Cerebral cortex (tissue), 2 donors: Measurements from ENCODE around the gene FOXM1.

DNA sequence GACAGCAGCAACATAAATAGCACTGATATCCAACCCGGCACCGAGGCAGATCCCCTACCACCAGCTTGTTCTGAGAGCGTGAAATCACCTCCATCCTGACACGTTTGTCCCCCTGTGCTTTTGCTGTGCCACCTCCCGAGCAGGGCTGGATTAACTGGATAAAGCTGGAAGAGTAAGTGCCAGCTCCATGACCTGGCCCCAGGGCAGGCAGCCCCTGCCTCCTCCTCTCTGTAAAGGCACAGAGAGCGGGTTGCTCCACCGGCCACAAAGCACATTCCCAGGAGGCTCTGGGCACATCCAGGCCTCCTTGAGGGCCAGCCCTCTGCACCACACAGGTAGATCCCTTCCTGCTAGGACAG, 251.6 kb downstream of the CACNA1C start:
- PRO-cap, 2 experiments = no peak in any of the 2 experiments

DNA sequence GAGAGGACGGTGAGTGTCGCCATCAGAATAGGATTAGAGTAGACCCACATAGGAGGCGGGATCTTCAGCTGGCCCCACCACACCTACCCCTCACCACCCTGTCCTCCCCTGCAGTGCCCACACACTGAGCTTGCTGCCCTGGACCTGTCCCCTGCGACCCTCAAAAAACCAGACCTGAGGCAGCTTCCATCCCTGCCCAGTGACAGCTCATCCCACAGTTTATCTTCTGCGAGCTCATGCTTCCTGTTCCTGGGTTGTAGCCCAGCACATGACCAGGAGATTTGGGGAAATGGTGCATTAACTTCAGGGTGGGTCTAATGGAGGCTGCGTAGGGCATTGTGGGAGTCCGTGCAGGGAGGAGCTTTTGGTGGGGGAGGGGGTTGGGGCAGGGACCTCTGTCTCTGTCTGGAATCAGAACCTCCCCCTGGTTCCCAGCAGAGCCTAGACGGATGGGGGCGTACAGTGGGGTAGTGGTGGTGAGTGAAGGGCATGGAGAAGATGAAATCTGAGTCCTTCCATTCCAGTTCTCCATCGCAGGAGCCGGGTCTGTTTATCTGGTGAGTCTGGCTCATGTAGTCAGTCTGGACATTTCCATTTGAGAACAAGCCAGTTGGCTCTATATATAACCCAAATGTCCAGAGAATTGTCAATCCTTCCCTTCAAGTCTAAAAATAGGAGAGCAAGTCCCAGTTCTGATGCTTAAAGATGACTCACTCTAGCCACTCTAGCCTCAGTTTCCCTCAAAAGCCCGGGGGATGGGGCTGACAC, 270.9 kb downstream of the CACNA1C start:
- PRO-cap, 2 experiments = no peak in any of the 2 experiments

DNA sequence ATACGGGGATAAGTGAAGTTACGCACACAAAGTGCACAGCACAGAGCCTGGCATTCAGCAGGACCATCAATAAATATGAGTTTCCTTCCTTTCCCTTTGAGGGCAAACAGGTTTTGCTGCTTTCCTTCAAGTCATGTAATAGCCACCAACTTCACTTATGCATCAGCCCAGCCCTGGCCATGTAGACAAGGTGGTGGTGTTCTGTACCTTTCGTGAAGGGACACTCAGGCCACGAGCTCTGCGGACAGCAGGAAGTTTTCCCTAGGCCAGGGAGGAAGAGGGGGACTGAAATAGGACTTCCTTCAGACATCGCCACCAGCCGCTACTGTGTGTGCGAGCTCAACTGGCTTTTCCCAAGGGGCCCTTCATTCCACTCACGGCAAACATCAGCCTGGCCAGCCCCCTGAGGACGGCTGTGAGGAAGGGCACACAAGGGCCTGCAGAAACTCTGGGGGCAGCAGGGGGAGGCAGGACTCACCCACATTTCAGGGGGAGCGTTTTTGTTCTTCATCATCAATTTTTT, 272.9 kb downstream of the CACNA1C start:
- PRO-cap, 2 experiments = no peak in any of the 2 experiments

GRCh38 chr12:2341303-2341748, 288.5 kb downstream of the CACNA1C start:
- PRO-cap, 2 experiments = no peak in any of the 2 experiments

DNA sequence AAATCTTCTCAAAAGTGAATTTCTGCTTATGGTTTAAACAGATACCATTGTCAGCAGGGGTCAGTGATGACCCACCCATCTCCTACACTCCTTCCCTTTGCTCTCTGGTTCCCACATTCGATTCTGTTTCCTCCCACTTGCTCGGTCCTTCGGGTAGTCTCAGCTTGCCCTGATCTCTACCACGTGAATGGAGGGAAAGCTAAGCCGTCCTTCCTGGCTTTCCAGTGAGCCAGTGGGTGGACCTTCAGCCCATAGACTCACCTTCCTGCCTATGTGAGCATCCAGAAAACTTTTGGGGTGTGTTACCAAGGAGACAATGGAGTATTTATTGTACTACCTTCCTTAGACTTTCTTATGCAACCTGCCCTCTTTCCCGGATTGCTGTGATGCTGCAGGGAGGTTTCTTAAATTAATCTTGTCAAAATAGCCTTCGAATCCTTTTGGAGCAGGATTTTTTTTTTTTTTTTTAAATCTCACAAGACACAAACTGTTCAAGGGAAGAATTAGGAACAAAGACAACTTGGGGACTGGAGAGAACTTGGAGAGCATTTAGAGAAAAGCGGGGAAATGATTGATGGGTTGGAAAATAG, 306.4 kb downstream of the CACNA1C start:
- PRO-cap, 2 experiments = no peak in any of the 2 experiments

GRCh38 chr12:2676630-2676920, 118.2 kb upstream of the FKBP4 start:
- PRO-cap, 2 experiments = peak in 1 of 2 experiments; most common plus-strand start chr12:2676735 (in 1)

DNA sequence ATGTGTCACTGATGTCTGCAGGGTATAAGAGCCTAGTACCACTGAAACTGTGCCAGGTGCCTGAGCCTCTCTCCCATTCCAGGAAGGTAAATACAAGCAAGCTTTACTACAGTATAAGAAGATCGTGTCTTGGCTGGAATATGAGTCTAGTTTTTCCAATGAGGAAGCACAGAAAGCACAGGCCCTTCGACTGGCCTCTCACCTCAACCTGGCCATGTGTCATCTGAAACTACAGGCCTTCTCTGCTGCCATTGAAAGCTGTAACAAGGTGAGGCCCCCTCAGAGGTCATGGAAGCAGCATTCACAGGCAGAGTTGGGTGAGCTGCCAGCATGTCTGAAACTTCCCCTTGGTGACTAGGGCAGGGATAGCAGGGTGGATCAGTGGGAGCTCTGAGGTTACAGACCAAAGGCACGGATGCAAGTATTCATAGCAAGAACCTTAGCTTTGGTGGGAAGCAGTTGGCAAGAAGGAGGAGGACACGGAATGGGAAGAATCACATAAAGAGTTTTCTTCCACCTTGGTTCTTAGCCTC, 5.6 kb downstream of the FKBP4 start:
- PRO-cap, 2 experiments = no peak in any of the 2 experiments

- PRO-cap, 2 experiments = peak in 2 of 2 experiments; most common plus-strand start chr12:2877223 (in 2)
Observed at GRCh38 chr12:2876312-2877522, at the start of gene FOXM1. FOXM1 (minus strand) TSS chr12:2877174.

- PRO-cap, 2 experiments = no peak in any of the 2 experiments
Observed at GRCh38 chr12:2877523-2878182, 630 bp downstream of the RHNO1 start.

DNA sequence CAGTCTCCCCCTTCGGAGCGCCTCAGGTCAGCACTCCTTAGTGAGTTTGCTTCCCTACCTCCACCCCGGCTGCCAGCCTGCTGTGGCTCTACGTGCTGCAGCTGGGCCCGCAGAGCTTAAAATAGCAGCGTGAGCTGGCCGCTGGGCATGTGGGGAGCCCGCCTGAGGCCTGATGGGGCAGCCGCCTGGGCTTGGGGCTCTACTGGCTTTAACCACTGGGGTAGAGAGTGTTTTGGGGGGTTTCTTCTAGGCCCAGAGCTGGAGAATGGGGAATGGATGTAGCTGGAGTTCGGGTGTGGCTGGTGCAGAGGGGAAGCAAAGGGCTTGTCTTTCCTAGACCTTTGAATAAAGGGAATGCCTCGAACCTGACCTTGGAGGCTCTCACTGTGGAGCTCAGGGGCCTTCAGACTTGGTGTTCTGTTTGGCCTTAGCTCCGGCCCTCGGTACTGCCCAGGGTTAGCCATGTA, 108.4 kb downstream of the TSPAN9 start:
- PRO-cap, 2 experiments = no peak in any of the 2 experiments

GRCh38 chr12:3211783-3212032, 134.5 kb downstream of the TSPAN9 start:
- PRO-cap, 2 experiments = no peak in any of the 2 experiments

- PRO-cap, 2 experiments = no peak in any of the 2 experiments
Observed at GRCh38 chr12:3218860-3219536, 141.8 kb downstream of the TSPAN9 start.

DNA sequence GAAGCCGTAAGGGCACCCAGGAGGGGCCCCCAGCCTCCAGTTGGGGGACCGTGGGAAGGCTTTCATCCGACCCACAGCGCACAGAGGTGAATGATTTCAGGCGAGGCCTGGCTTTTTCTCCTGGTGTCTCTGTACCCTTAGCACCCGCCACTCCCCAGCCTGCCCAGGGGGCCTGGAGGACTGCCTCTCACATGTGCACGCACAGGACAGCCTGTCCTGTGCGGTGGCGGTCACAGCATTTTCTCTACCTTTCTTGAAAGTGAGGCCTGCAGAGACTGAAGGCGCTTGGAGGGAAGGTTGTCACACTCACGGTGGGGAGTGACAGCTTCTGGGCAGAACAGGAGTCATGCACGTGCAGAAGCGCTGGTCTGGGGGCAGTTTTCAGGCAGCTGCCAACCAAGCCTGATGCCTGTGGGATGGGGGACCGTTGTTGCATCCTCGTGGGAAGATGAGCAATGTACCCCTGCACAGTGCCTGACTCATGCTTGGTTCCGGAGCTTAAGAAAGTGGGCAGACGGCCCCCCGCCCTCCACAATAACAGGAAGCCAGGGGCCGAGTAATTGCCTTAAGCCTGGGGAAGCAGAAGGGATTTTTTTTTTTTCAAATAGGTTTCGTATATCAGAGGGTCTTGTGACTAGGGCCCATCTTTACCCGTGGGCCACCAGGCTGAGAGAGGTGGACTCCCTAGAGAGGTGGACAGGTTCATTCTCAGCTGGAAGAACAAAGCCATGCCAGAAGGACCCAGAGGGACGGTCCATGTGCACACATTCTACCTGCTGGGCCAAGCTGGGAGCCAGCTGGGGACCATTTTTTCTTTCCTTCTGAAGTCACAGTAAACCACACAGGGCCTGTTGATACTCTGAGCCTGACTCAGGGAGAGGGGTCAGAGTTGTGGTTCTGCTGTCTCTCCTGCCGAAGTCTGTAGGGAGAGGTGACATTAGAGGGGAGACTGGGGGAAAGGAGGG, 148.3 kb downstream of the TSPAN9 start:
- PRO-cap, 2 experiments = no peak in any of the 2 experiments

- PRO-cap, 2 experiments = no peak in any of the 2 experiments
Observed at GRCh38 chr12:3264211-3264796, 187.1 kb downstream of the TSPAN9 start.

DNA sequence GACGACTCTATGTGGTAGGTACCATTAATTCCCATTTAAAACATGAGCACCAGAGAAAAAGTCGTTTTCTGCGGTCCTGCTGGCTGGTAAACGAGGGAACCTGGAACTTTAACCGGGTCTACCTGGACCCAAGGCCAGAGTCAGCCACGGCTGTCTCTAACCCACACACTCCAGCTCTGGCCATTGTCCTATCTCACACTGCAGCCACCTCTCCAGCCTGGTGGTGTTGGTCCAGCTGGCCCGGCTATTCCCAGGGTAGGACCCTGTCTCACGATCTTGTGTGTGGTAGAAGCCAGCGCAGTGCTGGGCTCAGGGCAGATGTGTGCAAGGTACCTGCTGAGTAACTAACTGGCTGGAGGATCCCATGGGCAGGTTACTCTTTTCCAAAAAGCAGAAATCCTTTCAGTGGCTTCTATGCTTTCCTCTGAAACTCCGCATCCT, 187.6 kb downstream of the TSPAN9 start:
- PRO-cap, 2 experiments = no peak in any of the 2 experiments

DNA sequence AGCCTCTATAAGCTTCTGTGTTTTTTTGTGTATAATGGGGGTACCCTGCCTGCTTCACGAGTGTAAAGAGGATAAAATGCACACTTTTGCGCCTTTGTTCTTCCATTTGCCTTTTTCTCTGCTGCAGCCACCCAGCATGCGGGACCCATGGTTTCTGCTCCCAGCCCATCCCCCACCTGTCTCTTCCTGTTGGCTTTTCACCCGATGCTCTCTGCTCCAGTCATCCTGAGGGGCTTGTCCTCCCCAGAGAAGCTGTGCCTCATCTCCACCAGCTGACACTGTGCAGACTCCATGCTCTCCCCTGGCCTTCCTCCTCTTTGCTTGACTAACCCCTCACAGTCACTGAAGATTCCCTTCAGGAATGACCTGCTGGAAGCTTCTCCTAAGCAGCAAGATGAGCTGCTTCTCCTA, 16.7 kb upstream of the PRMT8 start:
- PRO-cap, 2 experiments = peak in 1 of 2 experiments; most common plus-strand start position 112 of the sequence (in 1)

- PRO-cap, 2 experiments = no peak in any of the 2 experiments
Observed at GRCh38 chr12:3747317-3747975, 5.5 kb downstream of the CRACR2A start.

GRCh38 chr12:3816071-3816668, 57.0 kb downstream of the PARP11 start:
- PRO-cap, 2 experiments = no peak in any of the 2 experiments

DNA sequence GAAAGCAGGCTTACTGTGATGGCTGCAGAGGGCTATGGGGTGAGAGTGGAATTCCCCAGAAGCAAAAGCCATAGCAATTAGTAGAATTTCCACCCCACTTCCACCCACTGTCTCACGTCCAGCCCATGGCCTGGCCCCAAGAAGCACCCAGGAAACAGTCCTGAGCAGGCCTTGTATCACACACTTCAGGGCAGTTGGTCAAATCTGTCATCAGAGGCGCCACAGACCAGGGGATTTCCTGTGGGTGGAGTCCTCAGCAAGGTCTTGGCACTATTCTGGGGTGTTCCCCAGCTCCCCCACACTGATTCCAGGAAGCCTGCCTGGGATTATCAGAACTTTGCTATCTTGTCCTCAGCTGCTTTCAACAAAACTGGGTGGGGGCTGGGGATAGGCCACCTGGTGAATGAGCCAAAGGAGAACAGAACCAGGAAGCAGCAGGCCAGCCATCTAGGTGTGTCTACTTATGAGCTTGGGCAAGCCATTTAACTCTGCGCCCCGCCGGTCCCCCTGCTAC, 120.1 kb upstream of the CCND2 start:
- PRO-cap, 2 experiments = no peak in any of the 2 experiments

- PRO-cap, 2 experiments = no peak in any of the 2 experiments
Observed at GRCh38 chr12:4299601-4300187, 21.3 kb upstream of the TIGAR start.